Parietal lobe (tissue), 2 donors: ENCODE data around the genes AMH, ZNF554 and ZNF556.

DNA sequence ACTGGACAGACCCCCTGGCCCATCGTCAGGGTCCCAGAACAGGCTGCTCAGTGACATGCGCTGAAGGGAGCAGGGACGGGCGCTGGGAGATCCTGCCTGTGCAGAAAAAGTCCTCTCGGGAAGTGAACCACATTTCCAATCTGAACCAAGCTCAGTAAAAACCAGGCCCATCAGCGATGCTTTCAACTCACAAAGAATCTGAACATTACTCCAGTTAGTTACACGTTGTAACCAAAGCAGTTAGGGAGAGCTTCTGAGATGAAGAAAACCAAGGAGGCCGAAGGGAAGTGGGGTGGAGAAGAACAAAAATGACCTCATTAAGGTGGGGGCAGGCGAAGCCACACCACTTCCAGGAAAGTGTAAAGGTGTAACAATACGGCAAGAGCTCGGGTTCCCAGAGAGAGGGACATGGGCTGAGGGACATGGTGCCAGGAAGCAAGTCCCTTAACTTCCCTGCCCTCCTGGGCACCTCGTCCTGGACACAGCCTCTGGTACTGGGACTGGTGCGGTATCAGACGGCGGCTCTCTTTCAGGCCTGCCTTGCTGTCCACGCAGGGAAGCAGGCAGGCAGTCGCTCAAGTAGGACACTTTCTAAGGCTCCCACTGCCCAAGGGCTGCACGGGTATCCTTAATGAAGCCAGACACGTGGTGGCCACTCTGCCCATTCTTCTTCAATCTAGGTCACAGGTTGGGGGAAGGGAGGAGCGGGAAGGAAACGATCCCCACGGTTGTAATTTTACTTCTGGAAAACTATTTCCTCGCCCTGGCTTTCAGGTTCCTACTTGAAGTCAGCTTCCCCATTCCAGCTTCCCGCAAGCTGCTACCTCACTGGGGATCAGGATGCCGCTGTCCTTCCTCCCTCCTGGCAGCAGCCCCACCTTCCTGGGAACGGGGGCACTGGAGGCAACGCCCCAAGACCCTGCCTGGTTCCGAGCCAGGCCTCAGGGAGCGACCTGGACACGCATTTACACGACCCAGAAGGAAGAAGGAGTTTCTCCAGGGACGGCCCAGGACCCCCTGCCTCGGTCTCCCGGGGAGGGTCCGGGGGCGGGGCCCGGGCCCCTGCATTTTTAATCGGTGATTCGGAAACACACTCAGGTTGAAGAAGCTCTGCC is 1.3 kb downstream of the AP3D1 start:
- RAMPAGE, long total RNA, result no peak

DNA sequence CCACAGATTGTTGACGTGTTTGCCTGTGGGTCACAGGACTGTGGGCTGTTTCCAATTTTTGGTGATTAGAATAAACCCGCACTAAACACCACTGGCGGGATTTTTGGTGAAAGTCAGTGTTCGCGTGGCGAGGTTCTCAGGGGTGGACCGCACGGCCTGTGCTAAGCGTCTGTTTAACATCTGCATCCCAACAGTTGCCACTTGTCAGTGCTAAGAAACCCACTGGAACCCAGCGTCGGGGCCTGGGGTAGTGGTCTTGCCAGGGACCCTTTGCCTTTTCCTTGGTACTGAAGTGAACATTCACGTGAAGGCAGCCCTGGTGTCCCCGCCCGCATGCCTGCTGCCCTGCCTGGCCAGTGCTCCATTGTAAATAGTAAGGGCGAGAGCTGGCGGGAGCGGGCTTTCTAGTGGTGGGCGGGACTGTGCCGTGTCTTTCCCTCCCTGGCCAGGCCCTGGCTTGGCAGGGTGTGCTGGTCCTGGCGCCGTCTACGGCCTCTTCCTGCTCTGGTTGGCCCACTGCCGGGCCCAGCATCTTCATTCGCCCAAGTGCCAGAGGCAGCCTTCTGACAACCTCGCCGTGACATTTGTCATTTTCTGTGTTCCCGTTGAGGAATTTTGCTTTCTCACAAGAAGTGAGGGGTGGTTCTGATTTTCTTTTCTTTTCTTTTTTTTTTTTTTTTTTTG is 3.5 kb downstream of the DOT1L start:
- RAMPAGE, long total RNA, result no peak

DNA sequence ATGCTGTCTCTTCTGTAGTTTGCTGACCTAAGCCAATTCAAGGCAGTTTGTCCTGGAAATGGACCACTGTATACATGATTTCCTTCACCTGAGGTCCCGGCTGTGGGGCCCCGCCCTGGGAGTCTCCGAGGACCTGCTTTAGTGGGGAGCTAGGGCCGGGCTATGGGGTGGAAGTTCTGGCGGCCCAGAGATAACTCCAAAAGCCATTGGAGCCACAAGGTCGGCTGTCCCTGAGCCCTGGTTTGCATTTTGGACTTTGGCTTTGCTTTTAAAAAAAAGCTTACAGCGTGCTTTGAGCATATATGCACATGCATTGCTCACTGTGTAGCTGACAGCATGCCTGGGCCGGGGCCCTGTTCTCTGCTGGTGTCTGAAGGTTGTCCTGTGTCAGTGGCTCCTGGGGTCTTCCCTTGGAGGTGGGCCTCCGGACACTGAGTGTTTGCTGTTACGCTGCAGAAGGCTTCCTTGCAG is 23.4 kb downstream of the PLEKHJ1 start:
- RAMPAGE, long total RNA, result no peak

DNA sequence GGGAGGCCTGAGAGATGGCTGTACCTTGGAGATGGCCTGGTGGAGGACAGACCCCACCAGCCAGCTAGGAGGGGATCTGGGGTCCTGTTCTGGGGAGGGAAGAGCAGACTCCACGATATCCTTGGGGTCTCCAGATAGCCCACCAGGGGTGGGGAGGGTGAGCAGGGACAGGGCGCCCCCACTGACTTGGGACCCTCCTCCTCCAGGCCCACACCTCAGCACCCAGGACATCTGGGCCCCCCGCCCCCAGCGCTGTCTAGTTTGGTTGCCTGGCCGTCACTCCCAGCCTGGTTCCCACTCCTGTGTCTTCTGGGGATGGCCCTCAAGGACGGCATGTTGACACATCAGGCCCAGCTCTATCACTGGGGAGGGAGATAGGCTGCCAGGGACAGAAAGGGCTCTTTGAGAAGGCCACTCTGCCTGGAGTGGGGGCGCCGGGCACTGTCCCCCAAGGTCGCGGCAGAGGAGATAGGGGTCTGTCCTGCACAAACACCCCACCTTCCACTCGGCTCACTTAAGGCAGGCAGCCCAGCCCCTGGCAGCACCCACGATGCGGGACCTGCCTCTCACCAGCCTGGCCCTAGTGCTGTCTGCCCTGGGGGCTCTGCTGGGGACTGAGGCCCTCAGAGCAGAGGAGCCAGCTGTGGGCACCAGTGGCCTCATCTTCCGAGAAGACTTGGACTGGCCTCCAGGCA is at the start of gene AMH:
Gene AMH, plus strand, starts transcription at position 541 of the 695 bp plus-strand sequence.
- RAMPAGE, long total RNA, result no peak

DNA sequence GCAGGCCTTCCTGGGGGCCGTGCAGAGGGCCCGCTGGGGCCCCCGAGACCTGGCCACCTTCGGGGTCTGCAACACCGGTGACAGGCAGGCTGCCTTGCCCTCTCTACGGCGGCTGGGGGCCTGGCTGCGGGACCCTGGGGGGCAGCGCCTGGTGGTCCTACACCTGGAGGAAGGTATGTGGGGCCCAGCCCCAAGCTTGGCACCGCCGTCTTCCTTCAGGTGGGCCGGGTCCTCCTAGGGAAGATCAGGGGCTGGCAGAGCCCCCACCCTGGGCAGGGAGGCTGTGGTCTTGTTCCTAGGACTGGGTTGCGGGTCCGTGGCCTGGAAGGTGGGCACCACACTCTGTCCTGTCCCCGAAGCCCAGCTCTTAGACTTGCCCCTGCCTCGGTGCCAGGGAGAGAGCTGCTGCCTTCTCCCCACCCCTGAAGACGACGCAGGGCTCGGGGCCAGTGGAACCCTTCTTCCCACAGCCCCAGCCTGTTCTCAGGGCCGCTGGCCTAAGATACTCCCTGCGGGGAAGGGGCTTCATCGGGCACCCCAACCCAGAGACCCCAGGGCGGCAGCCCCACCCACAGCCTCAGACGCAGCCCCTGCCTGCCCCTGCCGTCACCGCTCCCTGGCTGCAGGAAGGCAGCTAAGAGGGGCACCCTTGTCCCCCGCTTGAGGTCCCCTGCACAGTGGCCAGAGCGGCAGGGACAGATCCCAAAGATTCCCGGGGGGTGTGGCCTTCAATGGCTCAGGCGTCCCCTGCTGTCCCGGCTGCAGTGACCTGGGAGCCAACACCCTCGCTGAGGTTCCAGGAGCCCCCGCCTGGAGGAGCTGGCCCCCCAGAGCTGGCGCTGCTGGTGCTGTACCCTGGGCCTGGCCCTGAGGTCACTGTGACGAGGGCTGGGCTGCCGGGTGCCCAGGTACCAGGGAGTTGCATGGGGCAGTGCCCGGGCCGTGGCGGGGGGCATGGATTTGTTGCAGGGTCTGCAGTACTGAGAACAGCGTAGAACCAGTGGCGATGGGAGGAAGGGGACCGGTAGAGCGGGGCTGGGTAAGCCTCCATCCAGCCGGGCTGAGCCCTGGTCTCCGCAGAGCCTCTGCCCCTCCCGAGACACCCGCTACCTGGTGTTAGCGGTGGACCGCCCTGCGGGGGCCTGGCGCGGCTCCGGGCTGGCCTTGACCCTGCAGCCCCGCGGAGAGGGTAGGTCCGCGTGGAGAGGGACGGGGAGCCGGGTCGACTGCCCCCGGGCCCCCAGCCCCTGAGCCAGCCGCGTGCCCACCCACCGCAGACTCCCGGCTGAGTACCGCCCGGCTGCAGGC is 903 bp downstream of the AMH start:
- RAMPAGE, long total RNA, result no peak

- RAMPAGE, long total RNA, result no peak
Observed at GRCh38 chr19:2275740-2276645, 6.0 kb downstream of the PEAK3 start.

DNA sequence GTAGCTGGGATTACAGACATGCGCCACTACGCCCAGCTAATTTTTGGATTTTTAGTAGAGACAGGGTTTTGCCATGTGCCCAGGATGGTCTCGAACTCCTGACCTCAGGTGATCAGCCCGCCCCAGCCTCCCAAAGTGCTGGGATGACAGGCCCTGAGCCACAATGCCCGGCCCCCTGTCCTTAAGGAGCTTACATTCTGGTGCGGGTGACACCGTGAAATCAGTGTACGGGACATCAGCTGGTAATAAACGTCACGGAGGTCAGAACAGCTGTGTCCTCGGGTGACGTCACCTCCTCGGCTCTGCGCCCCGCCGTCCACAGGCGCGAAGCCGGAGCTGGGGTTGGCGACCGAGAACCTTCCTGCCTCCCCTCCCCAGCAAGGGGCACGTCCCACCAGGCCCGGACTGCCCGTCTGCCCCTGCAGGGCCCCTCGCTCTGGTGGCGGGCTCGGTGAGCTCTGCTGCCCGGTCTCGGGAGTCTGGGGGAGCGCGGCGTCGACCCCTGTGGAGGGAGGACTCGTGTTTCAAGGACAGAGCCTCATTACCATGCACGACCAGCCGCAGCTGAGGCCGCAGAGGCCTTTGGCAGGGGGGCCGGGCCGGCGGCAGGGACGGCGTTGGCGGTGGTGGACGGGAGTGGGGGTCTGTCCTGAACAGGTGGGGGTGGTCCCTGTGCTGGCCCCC is 5.6 kb downstream of the LINGO3 start:
- RAMPAGE, long total RNA, result no peak

GRCh38 chr19:2368237-2368631 is 8.2 kb downstream of the TMPRSS9 start:
- RAMPAGE, long total RNA, result no peak

DNA sequence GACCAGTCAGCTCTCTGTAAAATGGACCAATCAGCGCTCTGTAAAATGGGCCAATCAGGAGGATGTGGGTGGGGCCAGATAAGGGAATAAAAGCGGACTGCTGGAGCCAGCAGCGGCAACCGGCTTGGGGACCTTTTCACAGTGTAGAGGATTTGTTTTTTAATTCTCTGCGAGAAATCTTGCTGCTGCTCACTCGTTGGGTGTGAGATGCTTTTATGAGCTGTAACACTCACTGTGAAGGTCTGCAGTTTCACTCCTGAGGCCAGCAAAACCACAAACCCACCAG is 32.9 kb downstream of the TMPRSS9 start:
- RAMPAGE, long total RNA, result no peak

DNA sequence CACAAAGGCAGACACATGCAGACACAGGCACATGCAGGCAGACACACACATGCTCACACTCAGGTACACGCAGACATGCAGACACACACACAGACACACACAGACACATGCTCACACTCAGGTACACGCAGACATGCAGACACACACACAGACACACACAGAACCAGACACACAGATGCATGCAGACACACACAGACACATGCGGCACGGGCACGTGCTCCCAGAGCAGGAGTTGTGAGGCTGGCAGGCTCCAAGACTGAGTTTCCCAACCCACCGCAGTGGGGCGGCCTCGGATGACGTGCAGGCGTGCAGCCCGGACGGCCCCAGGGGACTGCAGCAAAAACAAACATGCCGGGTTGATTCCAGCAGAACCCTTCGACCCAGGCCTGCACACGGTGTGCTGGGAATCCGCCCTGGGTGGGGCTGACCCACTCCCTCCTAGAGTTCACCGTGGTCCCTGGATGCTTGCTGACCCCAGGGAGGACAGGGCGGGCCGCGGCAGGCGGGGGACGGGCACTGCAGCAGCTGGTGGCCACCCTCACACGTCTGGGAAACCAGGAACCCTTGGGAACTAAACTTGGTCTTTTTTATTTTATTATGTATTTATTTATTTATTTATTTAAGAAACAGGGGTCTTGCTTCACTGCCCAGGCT is 100.1 kb downstream of the GADD45B start:
- RAMPAGE, long total RNA, result no peak

GRCh38 chr19:2607526-2608807 is 94.5 kb downstream of the GNG7 start:
- RAMPAGE, long total RNA, result no peak

- RAMPAGE, long total RNA, result no peak
Observed at GRCh38 chr19:2819538-2820461, at the start of gene ZNF554. TSS of gene ZNF554 (plus strand) at chr19:2819868.

GRCh38 chr19:2833613-2834740 is 7.3 kb upstream of the ZNF555 start:
- RAMPAGE, long total RNA, result no peak

- RAMPAGE, long total RNA, result no peak
Observed at GRCh38 chr19:2866670-2867568, at the start of gene ZNF556. TSS of gene ZNF556 (plus strand) at chr19:2867335.

- RAMPAGE, long total RNA, result no peak
Observed at GRCh38 chr19:2983642-2984355, 6.4 kb downstream of the TLE6 start.

- RAMPAGE, long total RNA, result no peak
Observed at GRCh38 chr19:3029489-3029809, 369 bp upstream of the TLE2 start.

GRCh38 chr19:3054941-3055579 is 7.2 kb downstream of the TLE5 start:
- RAMPAGE, long total RNA, result no peak

DNA sequence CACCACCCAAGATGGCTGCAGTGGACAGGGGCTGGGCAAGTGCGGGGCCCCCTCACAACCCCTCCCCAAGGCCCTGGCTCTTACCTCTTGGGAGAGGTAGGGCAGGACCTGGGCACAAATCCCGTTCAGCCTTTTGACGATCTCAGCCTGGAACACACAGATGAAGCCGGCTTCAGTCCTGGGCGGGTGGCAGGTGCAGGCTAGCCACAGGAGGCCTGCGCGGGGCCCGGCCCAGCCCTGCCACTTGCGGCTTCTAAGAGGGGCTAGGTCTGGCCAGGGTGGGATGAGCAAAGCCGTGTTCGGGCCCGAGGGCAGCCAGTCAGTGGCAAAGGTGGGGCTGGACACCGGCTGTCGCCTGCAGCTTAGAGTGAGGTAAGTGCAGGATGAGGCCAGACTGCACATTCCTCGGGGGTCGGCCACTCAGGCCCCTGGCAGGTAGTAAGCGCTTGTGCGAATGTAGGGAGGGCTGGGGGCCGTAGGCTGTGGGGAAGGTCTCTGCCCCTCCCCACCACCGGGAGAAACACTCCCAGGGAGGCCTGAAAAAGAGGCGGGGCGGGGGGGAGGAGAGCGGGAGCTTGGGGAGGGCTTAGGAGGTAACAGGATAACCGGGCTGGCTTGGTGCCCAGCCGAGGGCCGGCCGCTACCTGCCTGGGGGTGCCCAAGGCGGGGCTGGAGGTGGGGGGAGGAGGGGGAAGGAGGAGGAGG is 6.6 kb downstream of the TLE5 start:
- RAMPAGE, long total RNA, result no peak

DNA sequence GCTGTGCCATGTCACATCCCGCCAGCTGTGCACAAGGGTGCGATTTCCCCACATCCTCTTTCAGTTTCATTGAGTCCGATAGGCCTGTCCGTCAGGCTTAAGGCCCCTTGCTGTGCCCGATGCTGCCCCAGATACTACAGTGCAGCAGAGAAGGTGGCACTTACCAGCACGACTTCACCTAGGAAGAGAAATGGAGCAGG is 10.6 kb upstream of the GNA15 start:
- RAMPAGE, long total RNA, result no peak

DNA sequence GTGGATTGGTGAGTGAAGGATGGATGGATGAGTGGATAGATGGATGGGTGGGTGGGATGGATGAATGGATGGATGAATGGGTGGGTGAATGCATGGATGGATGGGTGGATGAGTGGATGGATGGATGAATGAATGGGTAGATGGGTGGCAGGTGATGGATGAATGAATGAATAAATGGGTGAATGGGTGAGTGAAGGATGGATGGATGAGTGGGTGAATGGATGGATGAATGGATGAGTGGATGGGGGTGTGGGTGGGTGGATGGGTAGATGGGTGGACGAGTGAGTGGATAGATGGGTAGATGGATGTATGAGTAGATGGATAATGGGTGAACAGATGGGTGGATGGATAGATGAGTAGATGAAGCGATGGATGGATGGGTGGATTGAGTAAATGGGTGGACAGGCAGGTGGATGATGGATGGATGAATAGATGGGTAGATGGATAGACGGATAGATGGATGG is 17.8 kb downstream of the GNA15 start:
- RAMPAGE, long total RNA, result no peak